Retinal pigment epithelial cell (primary cell): ENCODE measurements around a stretch of chr2.

DNA sequence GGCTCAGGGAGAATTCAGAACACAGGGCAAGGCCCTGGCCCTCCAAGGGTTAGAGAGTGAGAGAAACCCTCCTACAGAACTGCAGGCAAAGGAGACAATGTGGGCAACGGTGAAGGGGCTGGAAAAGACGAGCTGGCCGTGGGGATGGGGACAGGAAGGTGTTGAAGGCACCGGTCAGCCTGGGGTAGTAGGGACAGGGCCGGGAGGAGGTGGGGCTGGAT lies 66.8 kb downstream of the TTC7A start:
- RRBS, result no CpG with 5 or more reads among the region's 5 CpGs

DNA sequence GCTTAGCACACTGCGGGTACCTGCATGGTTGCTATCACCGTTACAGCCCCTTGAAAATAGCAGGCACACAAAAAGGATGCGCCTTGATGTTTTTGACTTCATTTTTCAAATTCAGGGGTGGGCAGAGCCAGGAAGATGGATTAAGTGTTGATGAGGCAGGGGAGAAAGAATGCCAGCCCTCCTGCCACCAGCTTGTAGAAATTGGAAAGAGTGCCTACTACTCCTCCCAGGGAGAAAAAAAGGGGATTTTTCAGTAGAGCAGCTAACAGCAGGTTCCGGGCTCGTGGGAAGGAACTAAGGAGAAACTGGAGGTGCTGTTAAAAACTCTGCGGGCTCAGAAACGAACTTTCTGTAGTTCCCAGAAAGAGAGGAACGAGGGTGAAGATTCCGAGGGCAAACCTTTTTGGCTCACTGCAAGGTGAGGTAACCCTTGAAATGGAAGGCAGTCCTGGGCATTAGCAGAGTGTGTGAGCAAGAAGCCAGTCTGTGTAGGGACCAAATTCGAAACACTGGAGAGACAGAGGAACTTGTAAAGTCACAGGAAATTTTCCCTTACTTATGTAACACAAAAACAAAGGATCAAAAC lies 74.7 kb downstream of the TTC7A start:
- RRBS, result no CpG with 5 or more reads among the region's 10 CpGs

DNA sequence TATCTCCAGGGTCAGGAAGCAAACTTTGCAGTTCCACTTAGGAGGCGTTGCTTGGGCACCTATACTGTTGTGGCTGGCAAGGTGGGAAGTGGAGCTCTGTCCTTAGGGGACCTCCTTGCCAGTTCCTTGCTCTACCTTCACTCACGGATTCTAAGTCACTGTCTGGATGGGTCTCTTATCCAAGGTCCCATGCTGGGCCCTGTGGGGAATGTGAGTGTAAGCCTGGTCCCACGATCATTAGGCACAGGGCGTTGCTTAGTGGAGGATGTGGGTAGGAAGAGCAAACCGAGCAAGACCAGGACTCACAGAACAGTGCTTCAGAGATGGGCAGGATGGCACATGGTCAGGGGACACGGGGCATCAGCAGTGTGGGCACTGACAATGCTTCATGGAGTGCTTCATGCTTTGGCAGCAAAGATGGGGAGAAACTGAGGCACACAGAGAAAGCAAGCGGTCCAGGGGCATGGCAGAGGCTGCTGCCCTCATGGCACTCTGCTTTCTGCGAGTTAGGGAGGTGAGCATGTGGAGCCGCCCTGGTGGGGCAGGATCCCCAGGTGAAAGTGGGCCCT lies 104.8 kb downstream of the TTC7A start:
- RRBS, result no CpG with 5 or more reads among the region's 9 CpGs

- RRBS, result no CpG with 5 or more reads among the region's 4 CpGs
Observed at GRCh38 chr2:47065498-47066194, 89.5 kb downstream of the STPG4 start.

DNA sequence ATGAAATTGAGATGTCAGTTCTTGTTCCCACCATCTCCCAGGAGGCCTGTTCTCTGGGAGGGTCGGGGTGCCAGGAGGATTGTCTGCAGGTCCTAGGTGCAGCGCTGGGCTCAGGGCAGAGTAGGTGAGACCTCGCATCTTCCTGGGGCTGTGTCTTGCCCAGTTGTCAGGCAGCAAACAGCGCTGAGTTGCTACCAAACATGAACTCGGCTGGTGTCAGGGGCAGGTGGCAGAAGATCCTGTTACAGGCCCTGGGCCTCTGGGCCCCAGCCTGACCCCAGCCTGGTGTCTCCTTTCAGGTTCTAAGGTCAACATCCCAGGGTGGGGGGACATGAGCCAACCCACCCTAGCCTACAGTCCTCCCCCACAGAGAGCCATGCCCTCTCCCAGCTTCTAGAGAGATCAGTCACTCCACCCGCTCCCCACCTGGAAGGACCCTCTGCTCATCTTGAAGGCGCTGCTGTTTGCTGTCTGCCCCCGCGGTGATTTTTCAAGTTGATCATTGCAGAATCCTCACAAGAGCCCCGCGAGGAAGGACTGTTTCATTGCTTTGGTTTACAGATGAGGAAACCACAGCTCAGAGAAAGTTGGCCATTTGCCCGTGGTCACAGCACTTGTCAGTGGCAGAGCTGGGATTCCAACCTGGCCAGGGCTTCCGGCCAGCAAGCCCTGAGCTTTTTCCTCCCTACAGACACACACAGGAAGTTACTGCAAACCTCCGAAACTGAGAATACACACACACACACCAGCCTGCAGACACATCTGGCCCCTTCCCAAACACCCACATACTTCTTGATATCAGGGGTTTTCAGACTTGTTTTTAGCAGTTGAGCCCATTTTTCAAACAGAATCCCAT lies 83.9 kb downstream of the STPG4 start:
- RRBS, result no CpG with 5 or more reads among the region's 14 CpGs

GRCh38 chr2:47078872-47079535 lies 76.1 kb downstream of the STPG4 start:
- RRBS, result no CpG with 5 or more reads among the region's 5 CpGs

GRCh38 chr2:47157237-47158106 lies 2.4 kb upstream of the STPG4 start:
- RRBS, result no CpG with 5 or more reads among the region's 5 CpGs

DNA sequence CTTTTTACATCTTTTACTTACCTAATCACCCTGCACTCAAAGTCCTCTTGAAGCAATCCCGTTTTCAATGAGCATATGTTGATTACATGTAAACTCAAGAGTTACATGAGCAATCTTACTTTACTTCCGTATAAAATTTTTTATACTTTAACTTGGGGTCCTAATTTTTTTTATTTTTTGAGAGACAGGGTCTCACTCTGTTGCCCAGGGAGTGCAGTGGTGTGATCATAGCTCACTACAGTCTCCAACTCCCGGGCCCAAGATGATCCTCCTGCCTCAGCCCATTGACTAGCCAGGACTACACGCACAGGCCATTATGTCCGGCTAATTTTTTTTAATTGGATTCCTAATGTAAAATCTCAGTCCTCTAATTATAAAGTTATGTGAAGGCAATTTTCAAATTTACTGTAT lies 2.2 kb downstream of the CALM2 start:
- RRBS, result 3% methylated on average over 2 of the region's 5 CpGs

DNA sequence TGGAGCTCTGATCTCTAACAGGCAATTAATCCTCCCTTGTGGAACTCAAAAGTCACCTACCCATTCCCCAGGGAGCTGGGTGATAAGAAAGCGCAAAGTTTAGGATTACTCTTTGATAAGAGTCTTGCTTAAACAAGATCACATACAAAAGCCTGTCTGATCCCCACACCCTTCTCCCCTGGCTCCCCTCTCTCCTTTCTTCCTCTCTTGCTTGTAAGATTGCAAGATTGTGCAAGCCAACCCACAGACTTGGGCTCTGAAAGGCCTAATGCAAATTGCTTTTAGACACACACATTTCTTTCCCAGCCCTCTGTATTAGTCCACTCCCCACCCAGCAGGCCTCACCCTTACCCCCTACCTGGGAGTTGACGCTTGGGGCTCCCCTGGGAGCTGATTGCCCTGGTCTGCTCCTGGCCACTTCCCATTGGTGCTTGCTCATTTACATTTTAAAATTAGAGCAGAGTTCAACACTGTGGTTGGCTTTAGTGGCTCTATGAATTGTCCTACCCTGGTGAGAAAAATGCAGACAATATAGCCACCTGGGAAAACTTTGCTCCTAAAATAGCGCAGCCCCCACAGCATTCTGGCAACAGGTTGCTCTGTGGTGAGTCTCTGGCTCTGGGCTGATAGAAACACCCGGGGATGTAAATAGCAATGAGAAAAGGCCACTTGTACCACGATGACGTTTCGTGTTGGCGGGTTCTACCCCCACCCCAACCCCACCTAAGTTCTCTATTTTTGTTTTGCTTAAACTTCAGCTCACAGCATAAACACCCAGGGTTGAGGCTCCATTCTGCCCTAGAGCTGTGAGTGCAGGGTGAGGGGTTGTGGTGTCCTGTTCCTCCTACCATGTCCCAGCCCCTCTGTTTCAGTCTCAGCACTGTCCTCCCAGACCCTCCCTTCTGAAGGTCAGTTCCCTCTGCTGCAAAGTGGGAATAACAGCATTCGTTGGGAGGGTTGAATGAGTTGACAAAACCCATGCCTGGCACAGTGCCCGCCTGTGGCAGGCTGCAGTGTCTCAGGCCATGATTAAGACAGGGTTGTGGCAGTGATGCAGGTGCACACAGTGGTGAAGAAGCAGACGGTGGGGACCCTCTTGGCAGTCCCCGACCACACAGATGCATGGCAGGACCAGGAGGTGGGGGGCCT lies 58.7 kb upstream of the EPCAM start:
- RRBS, result no CpG with 5 or more reads among the region's 12 CpGs

DNA sequence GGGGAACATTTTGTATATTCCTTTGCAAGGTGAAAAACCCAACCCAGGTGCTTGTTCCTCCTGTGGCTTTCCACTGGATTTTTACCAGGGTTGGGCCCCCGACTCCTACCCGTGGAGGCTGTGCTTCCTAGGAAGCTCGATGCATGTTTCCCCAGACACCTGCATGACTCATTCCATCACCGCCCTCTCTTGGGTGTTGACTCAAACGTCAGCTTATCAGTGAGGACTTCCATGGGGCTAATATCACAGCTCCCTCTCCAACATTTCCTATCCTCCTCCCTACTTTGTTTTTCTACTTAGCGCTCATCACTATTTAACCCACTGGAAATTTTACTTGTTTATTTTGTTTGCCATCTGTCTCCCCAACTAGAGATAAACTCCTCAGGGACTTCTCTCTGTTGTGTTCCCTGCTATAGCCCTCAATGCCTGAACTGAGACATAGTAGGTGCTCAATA lies 56.0 kb upstream of the EPCAM start:
- RRBS, result no CpG with 5 or more reads among the region's 6 CpGs

GRCh38 chr2:47336213-47336549 lies 32.9 kb upstream of the EPCAM start:
- RRBS, result no CpG with 5 or more reads among the region's 2 CpGs

DNA sequence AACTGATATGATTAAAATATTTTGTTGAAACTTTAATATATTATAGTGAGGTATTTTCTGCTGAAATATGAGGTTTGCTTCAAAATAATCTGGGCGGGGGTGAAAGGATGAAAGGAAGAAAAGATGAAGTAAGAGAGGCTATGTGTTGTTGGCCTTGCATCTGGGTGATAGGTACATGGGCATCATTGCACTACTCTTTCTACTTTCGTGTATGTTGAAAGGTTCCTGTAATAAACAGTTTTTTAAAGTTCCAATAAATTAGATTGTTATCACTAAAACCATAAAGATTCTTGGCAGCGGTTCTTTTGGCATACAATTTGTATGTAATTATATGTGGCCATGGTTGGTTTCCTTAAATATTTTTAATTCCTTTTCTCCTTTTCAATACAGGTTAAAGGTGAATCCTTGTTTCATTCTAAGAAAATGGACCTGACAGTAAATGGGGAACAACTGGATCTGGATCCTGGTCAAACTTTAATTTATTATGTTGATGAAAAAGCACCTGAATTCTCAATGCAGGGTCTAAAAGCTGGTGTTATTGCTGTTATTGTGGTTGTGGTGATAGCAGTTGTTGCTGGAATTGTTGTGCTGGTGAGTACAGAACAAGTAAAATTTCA lies 10.4 kb downstream of the EPCAM start:
- RRBS, result no CpG with 5 or more reads among the region's 3 CpGs

GRCh38 chr2:47784296-47784616 lies 1.3 kb downstream of the MSH6 start:
- RRBS, result no CpG with 5 or more reads among the region's 18 CpGs

DNA sequence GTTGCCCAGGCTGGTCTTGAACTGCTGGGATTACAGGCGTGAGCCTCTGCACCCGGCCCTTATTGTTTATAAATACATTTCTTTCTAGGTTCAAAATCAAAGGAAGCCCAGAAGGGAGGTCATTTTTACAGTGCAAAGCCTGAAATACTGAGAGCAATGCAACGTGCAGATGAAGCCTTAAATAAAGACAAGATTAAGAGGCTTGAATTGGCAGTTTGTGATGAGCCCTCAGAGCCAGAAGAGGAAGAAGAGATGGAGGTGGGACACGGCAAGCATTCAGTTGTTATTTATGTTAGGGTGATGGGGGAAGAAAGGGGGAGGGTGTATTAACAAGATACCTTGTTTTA lies 12.8 kb downstream of the MSH6 start:
- RRBS, result no CpG with 5 or more reads among the region's 4 CpGs

- RRBS, result no CpG with 5 or more reads among the region's 8 CpGs
Observed at GRCh38 chr2:47798499-47799007, 15.6 kb downstream of the MSH6 start.

DNA sequence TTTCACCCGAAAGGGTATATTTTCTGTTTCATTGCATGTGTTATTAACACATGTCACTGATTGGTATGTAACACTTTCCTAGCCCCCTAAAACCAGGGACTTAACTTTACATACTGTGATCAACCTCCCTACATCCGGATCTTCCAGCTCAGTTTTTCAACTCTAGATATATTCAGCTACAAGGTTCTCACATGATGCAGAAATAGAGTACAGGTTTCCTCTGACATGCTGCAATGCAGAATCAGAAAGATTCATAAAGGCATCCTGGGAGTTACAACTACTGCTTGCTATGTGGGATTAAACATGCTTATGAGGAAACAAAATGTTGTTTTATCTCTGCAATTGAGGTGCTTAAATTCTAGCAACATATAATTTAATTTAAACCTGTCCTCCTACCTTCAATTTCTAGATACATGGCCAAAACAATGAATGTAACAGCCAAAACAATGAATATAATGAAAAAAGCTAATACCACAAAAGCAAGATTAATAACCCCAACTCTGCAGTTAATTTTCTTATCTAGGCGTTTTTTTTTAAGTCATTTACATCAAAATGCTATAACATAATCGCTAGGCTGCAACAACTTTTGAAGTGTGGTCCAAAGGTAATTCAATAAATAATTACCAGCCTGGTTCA lies 13.8 kb downstream of the FBXO11 start:
- RRBS, result no CpG with 5 or more reads among the region's 4 CpGs

- RRBS, result no CpG with 5 or more reads among the region's 13 CpGs
Observed at GRCh38 chr2:47904159-47904606, 2.1 kb downstream of the FBXO11 start.

DNA sequence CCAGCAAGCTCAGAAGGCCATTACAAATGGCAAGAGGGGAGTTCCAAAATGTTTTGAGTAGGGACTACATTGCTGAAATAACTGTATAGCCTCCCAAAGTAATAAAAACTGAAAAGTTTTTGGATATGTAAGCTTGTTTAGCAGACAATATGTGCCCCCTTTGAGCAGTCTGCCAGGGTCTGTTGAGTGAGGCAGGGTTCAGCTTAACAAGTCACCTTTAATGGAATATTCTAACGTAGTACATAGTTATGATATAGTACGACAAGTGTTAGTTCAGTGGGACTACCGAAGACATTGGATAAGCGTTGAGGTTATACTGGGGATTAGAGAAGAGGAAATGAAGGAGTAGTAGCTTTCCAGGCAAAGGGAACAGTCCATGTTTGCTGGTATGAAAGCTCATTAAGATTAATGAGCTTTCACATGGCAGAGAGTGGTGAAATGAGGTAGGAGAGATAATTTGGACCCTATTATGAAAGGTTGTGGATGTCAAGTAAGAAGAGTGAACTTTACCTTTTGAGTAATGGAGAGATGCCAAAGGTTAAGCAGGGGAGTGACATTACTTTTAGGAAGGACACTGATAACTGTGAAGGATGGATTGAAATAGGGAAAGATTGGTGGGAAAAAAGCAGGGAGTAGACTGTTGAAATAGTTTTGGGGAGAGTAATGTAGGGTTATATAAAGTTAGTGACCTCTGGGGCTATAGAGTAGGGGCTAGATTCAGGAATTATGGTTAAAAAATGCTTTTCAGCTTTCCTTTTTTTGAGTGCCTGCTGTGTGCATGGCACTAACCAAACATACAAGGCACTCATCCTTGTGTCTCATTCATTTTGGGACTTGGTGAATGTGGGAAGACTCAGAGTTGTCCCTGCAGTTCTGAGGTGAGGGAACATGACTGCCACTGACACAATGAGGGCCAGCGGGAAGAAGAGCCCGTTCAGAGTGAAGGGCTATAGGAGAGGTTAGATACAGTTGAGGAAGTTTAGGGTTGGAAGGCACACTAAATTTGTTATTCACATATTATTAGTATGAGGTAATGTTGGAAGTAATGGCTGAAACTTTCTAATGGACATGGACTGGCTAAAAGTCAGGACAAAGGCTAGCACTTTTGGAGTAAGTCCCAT lies 2.2 kb downstream of the PPP1R21 start:
- RRBS, result no CpG with 5 or more reads among the region's 6 CpGs

- RRBS, result no CpG with 5 or more reads among the region's 15 CpGs
Observed at GRCh38 chr2:49973795-49974380, 819.6 kb upstream of the FSHR start.